ENCODE measurements around the gene MBD5.

DNA sequence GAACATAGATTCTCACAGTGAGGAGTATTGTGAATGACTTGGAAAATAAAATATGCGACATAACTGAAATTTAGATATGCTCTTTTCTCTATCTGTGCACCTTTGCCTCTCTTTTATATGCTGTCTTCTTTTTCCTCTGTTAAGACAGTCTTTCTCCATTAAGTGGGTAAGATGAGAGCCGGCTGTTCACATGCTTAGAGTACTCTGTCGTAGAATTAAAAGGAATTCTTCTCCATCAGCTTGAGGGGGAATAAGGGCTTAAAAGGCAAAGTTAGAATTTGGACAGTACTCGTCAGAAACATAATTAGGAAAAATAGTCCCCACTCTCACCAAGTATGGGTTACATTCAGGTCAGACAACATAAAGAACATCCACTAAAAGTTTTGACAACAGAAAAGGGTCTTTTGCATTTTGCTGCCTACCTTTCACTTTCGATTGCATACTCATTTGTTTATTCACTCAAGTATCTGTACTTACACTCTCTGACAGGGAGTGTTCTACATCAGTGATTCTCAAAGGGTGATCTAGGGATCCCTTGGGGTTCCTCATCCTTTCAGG lies 47.9 kb downstream of the ARHGAP15 start:
- PRO-cap = no peak

- PRO-cap = no peak
Observed at GRCh38 chr2:143255848-143256444, 126.7 kb downstream of the ARHGAP15 start.

DNA sequence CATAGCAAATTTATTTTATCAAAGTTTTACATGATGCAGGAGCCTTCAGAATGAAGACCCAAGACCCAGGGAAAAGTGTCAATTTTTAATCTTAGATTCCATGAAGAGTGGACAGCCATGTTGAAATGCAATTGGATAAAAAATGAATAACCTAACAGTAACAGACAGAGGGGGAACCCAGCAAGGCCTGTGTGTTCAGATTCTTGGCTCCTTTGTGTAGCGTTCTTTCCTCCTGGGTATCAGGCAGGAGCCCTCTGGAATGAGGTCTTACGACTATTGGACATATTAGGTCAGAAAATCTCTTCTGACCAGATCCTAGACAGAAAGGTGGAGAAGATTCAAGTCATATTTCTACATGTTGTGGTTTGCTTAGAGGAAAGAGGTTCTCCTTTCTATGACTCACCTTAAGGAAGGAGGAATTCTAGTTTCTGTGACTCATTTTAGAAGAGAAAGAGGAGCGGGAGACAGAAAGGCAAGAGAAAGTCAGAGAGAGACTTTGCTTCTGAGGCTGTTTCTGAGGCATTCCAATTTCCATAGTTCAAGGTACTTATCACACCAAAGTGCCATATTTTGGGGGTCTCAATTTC lies 431.2 kb downstream of the GTDC1 start:
- PRO-cap = no peak

DNA sequence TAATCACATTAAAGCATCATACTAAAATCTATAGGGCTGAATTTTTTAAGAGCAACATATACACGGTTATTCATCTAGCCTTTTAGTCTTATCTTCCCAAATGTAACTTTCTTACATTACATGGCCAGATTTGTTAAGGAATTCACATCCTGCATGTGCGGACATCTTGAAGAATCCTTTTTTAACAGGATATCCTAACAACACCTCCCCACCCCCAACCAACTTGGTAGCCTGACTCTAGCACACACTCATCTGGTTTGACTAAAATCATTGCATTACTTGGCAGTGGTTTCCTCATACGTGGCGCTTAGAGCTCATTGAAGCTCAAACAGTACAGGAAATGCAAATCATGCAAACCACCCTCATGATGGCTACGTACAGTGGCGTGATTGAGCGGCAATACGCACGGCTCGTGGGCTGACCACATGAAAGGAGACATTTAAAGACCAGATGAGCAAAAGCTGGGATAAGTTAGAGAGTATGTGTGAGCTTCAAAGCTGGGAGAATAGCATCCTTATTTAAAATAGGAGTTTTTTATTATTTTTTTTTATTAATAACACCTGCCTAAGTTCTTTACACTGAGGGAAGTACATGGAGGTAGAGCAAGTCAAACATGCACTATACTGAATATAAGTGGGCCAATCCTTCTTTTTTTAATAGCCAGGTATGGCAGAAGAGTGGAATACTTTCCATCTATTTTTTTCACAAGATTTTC lies 148.6 kb downstream of the GTDC1 start:
- PRO-cap = no peak

- PRO-cap = no peak
Observed at GRCh38 chr2:144332848-144333306, 565 bp upstream of the GTDC1 start.

GRCh38 chr2:144350075-144350911 lies 18.0 kb upstream of the GTDC1 start:
- PRO-cap = no peak

DNA sequence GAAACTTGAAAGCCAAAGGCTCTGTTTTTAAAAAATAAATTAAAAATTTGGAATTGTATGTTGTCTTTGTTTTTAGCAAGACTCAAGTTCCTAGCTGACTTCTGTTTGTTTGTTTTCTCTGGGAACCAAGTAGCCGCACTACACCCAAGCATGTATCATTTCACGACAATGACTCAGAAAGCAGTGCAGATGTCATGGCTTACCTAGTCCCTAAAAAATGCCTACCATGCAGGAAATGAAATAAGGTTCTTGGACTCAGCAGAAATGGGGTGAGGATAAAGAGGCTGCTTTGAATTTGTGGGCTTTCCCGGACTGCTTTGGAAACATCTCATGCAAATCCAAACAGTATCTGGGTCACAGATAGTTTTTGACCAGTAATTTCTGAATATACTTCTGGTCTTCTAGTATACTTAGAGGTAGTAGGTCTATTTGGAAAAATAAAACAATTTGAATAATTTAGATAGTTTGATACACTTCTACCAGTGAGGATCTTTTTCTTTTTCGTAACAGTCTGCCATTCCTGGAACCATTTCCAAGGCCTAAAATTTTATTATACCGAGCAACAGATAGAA lies 25.7 kb upstream of the GTDC1 start:
- PRO-cap = no peak

DNA sequence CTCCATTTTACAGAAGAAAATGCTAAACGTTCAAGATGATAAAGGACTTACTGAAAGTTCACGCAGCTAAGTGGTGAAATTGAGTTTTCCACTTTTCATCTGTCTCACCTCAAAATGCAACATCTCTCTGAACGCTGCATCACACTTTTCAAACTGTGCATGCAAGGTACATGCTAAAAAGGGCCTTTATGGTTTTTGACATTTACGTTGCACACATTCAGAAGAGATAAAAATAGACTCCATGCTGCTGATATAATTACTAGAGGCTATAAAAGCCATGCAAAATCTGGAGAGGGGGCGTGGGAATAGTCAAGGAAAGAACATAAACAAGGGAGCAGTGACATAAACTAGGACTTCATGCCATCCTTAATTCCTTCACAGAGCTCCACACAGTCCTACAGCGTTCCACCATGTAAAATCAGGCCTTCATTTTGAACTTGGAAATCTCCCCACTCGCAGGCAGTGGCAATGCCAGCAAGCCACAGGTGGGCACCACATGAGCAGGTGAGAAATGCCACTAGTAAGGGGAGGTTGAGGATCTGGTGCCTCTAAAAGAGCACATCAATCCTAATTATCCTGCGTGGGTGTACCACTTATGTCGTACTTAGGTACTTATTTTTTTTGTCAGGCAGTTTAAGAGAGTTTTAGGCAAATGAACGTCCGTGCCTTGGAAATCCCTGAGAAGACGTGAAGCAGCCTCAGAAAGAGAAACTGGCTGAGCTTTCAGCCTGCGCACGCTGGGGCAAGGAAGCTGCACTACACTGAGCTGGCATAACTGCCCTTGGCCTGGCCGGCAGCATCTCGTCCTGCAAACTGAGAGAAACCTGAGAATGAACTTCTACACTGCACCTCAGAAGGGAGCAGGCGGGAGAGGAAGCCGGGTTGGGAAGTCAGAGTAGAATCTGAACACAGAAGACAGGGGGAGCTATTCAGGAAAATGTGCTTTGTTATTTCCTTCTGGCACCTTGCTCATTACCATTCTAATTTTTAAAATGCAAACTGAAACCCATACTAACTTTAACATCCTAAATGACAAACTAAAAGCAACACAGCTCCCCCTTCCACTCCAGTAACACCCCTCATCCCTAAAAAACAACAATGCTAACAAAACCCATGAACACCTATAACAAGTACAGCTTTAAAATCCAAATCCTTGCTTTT lies 71.2 kb downstream of the ZEB2 start:
- PRO-cap = no peak

GRCh38 chr2:144474261-144474591 lies 45.7 kb downstream of the ZEB2 start:
- PRO-cap = no peak

- PRO-cap = no peak
Observed at GRCh38 chr2:144480424-144481115, 39.3 kb downstream of the ZEB2 start.

DNA sequence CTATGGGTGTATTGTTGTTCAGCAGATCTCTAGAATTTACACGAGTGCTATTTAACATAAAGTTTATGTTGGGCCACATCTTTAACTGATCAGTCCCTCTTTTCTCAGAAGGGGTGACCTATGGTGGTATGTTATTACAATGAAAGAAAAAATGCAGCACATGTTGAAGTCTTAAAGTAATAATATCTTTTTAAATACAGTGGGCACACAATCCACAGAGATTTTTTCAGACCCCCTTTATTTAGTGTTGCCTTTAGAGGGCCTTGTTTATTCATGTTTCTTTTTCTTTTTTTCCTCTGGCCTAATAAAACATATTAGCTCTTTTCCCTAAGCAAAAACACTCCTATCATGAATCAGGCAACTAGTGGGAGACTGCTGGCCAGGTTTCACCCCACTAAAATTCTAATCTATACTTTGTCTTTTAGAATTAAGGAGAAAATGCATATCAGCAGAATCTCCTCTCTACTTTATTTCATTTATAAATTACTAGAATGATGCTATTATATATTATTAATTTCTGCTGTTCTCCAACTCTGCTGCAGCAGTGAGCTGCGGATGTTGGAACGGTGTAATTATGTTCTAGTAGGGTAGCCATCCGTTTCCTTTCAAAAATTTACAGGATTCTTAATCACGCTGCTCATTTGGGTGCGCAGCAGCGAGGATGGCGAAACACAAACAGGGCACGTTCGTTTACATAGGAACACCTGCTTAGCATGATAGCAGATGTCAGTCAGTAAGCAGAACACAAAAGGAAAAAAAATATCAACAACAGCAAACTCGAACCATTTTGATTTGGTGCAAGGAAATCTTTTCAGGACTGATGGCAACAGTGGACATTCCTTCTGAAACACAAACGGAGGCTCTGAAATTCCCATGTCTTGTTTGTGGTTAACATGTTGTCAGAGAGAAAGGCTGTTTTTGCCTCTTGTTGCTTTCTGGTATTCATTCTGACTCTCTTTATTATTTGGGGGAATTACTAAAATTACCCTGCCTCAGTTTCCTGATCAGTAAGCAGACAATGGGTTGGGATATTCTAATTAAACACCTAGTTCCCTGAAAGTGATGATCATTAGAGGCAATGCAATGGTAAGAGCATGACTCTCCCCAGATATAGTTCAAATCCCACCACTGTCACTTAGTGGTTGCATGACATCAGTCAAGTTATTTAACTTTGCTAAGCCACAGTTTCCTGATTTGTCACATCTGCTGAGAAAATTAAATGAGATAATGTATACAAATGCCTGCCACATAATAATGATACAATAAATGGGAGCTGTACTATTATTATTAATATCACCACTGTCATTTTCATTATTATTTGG lies 30.4 kb downstream of the ZEB2 start:
- PRO-cap = no peak

GRCh38 chr2:144505103-144506069 lies 14.5 kb downstream of the ZEB2 start:
- PRO-cap = no peak

DNA sequence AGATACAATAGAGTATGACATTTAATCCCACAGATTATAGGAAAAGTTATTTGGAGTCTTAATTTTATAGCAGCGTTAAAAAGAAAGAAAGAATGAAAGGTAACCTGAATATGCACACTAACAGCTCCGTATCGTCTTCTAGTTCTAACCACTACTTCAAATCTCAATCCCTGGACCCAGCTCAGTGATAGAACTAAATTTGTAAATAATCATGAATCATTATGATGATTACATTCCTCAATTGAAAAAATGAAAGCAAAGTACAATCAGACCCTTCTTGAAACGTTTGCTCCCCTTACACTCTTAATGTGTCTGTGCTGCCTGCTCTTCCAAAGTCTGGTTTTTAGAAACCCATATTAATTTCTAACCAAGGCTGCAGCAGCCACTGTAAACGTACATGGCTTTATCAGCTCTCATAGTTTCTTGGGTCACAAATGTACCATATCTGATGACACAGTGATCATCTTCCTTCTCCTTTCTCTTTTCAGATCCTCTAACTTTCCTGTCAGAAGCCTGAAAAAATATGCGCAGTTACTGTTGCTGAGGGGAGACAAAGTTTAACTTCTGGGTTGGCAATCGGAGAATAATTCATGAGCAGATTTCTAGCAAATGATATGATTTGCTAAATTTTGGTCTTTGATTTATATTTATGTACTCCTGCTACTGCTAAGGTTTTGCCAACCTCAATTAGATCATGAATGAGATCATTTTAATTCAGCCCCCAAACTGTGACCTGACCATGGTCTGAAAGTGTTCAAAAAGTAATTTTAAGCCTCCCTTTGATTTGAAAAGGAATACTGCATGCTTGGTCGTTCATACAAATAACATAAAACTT lies 12.4 kb downstream of the ZEB2 start:
- PRO-cap = no peak

GRCh38 chr2:144511287-144512549 lies 8.2 kb downstream of the ZEB2 start:
- PRO-cap = no peak

DNA sequence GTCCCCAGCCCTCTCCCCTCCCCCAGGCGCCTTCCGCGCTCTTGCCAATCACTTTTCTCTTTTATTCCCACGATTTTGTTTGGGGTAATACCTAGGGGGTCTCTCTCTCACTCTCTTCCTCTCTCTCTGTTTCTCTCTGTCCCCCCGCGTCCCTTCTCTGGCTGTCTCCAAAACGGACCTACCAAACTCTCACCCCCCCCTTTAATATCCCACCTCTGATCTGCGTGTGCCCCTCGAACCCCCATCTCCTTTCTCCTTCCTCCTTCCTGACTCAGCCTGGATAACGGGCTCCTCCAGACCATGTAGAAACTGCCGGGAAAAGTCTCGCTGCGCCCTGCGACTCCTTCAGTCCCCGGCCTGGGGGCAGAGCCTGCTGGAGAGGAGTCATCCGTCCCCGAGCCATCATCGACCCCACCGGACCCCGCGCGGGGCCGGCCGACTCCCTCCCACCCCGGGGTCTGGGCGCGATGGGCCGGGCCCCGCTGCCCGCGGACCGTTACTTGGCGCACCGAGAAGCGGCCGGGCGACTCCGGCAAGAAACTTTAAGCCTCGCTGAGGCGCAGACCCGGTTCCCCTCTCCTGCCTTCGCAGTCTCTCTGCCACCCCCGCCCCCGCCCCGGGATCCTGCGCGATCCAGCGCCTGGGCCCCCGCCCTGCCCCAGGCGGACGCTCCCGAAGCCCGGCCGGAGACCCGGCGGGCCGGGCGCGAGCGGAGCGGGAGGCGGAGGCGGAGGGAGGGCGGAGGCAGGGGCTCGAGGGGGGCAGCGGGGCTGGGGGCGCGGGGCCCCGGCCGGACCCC lies 3.5 kb downstream of the ZEB2 start:
- PRO-cap = bidirectional peak, plus-strand start at position 82 of the sequence, minus-strand start outside the sequence

DNA sequence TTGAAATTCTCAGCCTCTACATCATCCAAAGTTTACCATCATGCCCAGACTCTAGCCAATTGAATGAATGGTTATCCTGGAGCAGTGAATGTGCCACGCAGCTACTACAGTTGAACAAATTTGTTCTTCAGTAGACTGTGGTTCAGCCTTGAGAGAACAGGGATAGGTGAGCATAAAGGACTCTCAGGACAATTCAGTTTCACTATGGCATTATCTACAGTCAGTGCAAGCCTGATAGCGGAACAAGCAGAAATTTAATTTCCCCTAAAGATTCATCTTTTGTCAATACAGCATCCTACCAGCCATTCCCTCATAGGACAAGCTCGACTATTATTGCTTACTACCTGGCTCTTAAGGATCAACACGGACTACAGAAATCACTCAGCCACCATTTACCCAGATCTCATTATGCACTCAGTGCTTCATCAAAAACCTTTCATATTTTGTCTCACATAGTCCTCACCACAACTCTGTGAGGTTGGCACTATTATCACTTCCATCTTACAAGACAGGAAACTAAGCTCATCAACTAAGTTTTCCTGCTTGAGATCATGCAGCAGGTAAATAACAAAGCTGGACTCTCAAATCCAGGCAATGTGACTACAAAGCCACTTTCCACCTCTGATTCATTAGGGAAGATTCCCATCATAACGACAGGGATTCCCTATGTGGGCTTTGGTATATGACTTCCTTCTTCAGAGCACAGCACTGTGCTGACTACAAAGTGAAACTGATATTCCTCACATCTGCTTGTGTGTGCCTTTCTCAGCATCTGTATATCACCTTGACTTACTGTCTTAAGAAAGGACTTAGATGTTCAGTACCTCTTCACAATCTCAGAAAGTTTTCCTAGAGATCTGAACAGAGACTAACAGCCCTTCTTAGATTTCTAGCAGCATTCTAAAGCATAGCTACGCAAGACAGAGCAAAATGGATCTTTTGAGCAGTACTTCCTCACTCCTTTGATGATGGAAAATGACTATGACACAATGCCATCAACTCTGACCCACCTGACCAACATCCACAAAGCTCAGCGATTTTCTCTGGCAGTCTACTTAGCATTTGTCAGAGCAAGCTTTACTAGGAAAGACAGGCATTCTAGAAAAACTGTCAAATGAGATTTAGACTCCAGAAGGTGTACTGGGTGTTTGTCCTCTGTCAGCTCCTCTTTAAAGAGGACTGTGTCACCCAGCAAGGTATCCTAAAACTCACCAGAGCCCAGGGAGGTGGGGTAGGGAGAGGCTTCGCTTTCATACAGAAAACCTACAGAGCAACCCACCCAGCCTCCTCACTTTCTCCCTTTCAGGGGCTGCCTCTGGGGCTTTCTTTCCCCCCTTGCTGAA lies 181.2 kb upstream of the ACVR2A start:
- PRO-cap = no peak

GRCh38 chr2:147711041-147711531 lies 133.7 kb upstream of the ACVR2A start:
- PRO-cap = no peak

DNA sequence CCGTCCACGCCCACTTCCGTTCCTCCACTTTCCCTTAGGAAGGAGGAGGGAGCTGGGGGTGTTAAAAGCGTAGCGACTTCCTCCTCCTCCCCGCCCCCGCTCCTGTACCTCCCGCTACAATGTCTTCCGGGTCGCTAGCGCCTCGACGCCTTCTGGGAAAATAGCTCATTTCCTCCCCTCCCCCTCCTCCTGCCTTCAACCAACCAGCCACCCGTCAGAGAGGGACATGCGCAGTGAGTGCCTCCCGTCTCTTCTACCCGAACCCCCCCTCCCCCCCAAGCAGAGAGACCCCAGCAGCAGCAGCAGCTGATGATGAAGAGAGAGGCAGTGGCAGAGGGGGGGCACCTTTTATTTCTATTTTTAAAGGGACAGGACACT lies at the start of gene MBD5:
TSS of gene MBD5 (plus strand) at position 278 of the 378 bp plus-strand sequence.
- PRO-cap = bidirectional peak, plus-strand start at position 217 of the sequence, minus-strand start outside the sequence

DNA sequence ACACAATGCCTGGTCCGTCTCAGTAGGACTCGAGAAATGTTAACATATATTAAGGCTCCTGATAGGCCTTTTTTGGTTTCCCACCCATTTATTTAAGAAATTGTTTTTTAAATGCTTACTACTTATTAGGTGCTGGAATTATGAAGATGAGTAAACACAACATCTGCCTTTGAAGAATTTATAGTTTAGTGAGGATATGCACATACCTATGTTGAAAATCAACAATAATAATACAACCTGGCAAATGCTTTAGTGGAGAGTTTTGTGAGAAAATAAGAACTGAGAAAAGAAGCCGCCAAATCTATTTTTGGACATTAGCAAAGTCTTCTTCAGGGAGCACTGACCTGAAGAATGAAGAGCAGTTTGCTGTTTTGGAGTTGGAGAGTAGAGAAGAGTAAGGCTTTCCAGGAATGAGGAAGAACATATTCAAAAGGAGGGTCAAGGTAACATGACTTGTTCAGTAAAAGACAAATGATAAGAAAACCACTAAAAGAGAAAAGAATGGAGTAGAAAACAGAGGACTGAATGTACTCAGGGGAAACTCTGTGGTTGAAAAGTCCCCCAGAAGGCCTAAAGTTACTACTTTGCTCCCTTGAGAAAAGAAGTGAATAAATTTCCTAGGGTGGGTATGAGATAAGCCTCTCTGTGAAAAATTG lies 27.5 kb downstream of the MBD5 start:
- PRO-cap = no peak

DNA sequence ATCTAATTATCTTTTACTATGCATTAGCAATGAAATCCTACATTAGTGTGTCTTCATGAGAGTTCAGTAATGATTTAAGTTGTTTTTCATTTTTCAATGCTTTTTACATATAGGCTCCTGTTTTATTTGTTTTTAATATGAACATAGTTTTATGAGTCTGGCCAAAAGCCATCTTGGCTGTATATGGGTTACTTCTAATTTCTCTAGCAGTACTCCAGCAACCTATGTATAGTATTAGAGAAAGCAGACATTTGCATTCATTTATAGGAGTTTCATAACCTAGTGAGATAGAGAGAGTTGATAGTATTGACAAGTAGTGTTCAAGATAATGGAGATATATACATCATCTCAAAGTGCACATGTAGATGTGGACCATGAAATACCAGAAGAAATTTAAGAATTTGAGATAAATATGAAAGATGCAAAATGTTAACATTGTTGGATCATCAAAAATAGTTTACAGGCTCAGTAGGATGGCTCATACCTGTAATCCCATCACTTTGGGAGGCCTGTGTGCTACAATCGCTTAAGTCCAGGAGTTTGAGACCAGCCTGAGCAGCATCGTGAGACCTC lies 242.9 kb downstream of the MBD5 start:
- PRO-cap = no peak